GM19240 (cell line): ENCODE data around the genes RHOD, GRK2 and AIP.

DNA sequence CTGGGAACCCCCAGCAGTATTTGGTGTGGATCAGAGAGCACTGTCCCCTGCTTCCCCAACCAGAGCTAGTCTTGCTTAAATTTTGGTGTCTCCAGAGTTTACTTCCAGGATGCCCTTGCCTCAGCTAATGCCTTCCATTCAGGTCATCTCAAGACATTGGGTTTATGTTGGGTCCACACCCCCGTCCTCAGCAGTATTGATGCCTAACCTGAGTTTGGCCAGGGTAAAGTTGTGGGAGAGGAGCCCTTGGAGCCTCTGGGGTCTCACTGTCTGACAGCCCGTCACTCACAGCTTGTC, 1.3 kb downstream of the RCE1 start:
- RRBS: no CpG with 5 or more reads among the region's 2 CpGs

DNA sequence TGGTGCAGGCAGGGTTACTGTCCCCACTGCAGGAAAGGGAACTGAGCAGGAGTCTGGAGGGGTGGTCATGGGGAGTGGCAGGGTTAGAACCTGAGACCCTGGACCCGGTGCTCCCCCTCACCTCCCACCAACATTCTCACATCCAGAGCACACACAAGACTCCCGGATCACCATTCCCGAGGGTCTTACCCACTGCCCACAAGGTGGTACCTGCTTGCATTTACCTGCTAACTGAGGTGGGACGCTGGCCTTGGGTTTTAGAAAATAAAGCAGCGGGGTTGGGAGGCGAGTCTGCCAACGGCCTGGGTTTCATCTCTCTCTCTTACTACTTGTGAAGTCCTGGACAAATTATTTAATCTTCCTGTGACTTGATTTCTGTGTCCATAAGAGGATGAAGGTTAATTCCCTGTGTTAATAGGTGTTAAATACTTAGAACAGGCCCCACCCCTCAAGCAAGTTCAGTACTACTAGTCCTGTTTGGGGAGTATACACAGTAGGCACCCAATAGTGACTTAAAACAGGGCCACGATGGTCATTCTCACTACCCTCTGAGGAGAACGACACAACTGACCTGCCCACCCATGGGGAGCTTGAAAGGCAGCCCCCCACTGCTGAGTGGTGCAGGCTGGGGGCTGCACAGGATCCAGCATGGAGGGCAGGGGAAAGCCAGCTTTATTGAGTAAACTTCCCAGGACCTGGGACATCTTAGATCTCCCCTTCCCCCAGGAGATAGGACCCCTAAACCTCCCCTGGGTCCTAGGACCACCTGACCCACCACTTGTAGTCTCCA, 4.8 kb downstream of the RCE1 start:
- RRBS: 68% methylated on average over 2 of the region's 9 CpGs

- RRBS: 10% methylated on average over 4 of the region's 13 CpGs
Observed at GRCh38 chr11:67022550-67022917, 400 bp upstream of the SYT12 start.

GRCh38 chr11:67054450-67054981, 2.1 kb upstream of the RHOD start:
- RRBS: no CpG with 5 or more reads among the region's 10 CpGs

DNA sequence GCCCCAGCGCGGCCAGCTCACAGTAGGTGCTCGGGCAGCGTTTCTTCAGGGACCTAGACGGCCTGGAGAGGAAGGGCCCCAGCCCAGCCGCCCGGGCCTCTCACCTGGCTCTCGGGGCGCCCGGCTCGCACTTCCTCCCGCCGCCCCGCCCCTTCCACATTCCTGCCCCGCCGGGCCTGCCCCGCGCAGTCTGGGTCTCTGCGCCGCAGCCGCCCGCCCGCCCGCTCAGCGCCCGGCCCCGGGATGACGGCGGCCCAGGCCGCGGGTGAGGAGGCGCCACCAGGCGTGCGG, at the start of gene RHOD:
Gene RHOD, plus strand, starts transcription at position 188 of the 291 bp plus-strand sequence.
- RRBS: 4% methylated on average over 17 of the region's 34 CpGs

- RRBS: no CpG with 5 or more reads among the region's 13 CpGs
Observed at GRCh38 chr11:67060103-67061045, 3.7 kb downstream of the RHOD start.

DNA sequence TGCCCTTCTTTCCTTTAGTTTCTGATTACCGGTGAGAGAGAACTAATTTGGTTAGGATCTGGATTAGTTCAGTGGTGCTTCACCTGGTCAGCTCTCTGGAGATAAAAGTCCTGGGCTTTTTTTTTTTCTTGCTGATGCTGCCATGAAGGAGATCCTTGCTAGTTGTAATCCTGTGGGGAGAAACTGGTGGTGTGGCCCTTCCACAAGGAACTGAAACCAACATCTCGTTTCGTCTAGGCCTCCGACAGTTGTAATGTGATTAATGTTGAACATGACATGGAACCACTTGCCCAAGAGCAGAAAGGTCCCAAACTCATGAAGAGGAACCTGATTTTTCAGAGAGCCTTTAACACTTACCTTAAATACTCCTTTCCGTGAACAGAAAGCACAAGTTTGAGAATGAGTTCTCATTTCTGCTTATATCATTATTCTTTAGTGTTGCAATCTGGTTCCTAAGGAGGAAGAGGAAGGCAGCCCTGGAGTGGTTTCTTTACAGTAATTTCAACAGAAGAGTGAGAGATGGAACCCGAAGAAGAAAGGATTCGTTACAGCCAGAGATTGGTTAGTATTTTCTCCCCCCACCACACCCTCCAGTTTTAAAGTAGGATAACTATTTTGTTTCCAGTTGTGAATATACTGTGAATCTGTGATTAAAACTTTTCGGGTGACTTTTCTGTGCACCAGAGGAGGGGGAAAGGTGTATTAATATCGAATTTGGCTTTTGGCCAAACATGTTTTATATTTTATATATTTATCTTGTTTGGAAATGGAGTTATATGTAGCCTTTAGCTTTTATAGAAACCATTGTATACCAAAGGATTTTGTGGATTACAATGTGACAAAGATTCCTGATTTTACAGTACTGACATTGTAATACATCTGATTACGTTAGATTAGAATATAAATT, 2.0 kb downstream of the KDM2A start:
- RRBS: no CpG with 5 or more reads among the region's 10 CpGs

DNA sequence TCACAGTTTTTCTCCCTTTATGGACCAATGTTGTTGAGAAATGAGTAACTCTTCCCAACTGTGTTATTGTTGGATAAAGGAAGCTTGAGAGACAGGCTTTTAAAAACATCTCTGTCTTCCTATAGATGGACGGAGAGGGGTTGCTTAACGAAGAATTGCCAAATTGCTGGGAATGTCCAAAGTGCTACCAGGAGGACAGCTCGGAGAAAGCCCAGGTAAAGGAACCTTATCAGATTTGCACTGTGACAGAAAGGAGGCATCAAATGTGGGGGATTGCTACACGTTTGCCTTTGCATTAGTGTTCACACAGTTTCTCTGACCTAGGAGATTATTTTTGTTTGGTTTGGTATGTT, 18.1 kb upstream of the GRK2 start:
- RRBS: no CpG with 5 or more reads among the region's 4 CpGs

- RRBS: 2% methylated on average over 41 of the region's 121 CpGs
Observed at GRCh38 chr11:67266021-67266871, at the start of gene GRK2. Gene GRK2, plus strand, starts transcription at chr11:67266473.

DNA sequence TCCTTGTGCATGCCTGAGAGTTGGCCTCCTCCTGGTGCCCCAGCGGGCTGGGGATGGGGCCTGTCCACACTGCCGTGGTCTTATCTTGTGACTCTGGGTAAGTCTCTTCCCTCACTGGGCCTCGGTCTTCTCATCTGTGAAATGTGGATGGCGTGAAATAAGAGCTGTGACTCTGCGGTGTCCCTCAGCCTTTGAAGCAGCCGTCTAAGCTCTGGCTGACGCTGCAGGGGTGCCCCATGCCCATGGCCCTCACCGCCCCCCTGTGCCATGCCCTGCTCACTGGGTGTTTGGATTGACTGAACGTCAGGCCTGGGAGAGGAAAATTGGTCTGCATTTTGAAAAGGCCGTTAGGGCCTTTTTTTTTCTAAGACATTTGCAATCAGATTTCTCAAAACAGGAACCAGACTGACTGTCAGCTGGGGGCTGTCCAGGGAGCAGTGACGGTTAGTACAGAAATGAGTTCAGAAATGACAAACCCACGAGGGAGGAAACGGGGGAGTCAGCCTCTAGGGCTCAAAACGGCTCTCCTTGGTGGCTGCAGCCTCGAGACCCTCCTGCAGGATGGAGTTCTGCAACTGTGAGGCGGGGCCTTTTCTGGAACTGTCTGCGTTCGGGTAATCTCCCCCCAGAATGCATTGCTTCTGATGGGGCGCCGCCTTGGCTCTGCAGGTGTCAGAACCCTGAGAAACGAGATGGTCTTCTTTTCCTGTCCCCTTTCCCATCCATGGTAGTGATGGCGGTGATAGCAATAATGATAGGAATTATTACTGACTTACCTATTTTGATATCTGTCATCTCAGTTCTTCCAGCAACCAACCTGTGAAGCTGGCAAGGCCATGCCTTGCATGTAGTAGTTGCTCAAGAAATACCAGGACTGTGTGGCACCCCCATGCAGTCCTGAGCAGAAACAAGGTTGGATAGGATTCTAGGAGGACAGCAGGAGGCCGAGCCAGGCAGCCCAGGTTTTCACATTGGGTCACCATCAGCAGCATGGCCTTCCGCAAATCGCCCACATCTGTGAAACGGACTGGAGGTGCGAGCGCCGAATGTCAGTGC, 2.1 kb downstream of the GRK2 start:
- RRBS: no CpG with 5 or more reads among the region's 29 CpGs

GRCh38 chr11:67365710-67366330, 7.6 kb downstream of the CLCF1 start:
- RRBS: no CpG with 5 or more reads among the region's 11 CpGs

- RRBS: 2% methylated on average over 54 of the region's 78 CpGs
Observed at GRCh38 chr11:67372816-67373388, 496 bp downstream of the CLCF1 start.

GRCh38 chr11:67434953-67435795, 2.3 kb downstream of the PTPRCAP start:
- RRBS: 83% methylated on average over 2 of the region's 30 CpGs

- RRBS: 2% methylated on average over 8 of the region's 67 CpGs
Observed at GRCh38 chr11:67482500-67483700, at the start of gene AIP. Gene AIP, plus strand, starts transcription at chr11:67483026.

DNA sequence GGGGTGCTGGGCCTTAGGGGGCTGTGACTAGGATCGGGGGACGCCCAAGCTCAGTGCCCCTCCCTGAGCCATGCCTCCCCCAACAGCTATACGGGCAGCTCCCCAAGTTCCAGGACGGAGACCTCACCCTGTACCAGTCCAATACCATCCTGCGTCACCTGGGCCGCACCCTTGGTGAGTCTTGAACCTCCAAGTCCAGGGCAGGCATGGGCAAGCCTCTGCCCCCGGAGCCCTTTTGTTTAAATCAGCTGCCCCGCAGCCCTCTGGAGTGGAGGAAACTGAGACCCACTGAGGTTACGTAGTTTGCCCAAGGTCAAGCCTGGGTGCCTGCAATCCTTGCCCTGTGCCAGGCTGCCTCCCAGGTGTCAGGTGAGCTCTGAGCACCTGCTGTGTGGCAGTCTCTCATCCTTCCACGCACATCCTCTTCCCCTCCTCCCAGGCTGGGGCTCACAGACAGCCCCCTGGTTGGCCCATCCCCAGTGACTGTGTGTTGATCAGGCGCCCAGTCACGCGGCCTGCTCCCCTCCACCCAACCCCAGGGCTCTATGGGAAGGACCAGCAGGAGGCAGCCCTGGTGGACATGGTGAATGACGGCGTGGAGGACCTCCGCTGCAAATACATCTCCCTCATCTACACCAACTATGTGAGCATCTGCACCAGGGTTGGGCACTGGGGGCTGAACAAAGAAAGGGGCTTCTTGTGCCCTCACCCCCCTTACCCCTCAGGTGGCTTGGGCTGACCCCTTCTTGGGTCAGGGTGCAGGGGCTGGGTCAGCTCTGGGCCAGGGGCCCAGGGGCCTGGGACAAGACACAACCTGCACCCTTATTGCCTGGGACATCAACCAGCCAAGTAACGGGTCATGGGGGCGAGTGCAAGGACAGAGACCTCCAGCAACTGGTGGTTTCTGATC, 1.2 kb downstream of the GSTP1 start:
- RRBS: no CpG with 5 or more reads among the region's 18 CpGs

- RRBS: no CpG with 5 or more reads among the region's 3 CpGs
Observed at GRCh38 chr11:67600250-67600749, 6.4 kb upstream of the NDUFV1 start.

- RRBS: no CpG with 5 or more reads among the region's 20 CpGs
Observed at GRCh38 chr11:67633501-67634010, 3.8 kb upstream of the NUDT8 start.

DNA sequence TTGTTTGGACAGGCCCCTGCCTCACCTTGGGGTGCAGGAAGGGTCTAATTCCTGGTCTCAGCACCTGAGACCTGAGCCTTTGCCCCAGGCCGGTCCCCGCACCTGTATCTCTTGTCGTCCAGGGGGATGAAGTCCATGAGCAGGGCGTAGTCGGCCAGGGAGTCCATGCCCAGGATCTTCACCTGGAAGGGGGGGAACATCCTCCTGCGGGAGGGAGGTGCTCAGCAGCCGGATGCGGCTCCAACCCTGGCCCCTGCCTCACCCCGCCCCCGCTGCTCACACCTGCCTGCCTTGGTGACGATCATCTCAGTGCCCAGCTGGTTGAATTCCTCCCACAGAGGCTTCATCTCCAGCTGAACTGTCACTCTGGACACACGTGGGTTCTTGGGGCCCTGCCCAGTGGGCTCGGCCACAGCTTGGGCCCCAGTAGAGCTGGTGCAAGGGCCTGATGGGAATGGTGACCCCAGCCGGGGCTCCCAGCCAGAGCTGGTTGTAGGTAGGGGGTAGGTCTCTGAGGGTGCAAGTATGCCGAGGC, 4.8 kb downstream of the TBX10 start:
- RRBS: no CpG with 5 or more reads among the region's 15 CpGs

- RRBS: no CpG with 5 or more reads among the region's 12 CpGs
Observed at GRCh38 chr11:67644910-67645487, 5.4 kb upstream of the TBX10 start.